ENCODE results near the genes TMPRSS4, SCN4B, DDX6 and RPS25.

DNA sequence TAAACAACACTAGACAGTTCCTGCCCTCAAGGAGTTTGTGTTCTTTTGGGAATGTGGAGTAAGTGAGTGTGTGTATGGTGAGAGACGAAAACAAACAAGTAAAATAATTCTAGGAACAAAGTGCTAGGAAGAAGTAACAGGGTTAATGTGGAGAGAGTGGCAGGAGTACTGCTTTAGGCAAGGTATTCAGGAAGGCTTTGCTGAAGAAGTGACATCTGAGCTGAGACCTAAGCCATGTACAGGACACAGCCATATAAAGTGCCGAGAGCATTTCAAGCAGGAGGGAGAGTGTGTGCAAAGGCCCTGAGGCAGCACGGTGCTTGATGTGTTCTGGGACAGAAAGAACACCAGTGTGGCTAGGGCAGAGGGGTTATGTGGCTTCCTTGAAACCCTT, 11.5 kb downstream of the IL10RA start:
- RAMPAGE, total RNA = no peak

DNA sequence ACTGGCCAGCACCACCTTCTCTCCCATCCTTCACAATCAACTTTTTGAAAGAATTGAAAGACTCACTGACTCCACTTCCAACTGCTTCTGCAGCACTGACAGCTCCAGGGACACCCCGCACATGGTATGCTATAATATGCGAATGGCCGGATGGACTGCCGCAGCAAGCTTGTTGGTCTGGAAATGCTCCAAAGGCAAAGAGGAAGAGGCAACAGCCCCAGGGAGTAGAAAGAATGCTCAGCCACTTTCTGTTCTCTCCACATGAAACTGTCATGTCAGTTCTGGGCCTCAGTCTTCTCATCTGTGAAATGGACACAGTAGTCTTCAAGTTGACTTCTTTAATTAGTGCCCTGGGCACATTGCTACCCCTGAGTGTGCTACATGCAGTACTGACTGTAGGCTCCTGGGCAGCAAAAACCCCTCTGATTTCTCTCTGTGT, 19.9 kb downstream of the IL10RA start:
- RAMPAGE, total RNA = no peak

- RAMPAGE, total RNA = no peak
These were observed at the start of gene TMPRSS4 for GRCh38 chr11:118076397-118077523. Gene TMPRSS4, plus strand, starts transcription at chr11:118077078.

- RAMPAGE, total RNA = no peak
These were observed 26.2 kb downstream of the SCN4B start for GRCh38 chr11:118126433-118126755.

DNA sequence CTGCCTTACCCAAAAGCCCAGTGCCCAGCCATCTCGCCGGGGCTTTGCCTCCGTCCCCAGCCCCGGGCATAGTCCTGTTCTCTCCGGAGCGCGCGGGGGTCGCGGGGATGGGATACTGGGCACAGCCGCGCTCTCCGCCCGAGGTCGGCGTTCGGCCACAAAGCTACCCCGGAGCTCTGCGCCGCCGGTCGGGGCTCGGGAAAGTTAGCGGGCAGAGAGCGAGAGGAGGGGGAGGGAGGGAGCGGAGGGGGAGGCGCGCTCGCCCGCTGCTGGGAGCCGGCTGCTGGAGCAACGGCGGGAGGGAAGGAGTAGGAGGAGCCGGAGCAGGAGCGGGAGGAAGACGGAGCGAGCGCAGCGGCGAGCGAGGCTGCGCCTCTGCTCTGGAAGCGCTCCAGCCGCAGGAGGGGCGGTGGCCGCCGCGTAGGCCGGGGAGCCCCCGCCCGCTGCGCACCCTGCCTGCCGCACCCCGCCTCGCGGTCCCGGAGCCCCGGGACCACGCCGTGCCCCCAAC, at the start of gene SCN4B:
Gene SCN4B (minus strand): TSS at position 220 of the 511 bp plus-strand sequence.
- RAMPAGE, total RNA = start-site peak on the minus strand centred at position 192 of the sequence, 18 bp wide, 12 and 12 reads in 2 replicates

GRCh38 chr11:118205929-118206344, 18.9 kb downstream of the JAML start:
- RAMPAGE, total RNA = no peak

DNA sequence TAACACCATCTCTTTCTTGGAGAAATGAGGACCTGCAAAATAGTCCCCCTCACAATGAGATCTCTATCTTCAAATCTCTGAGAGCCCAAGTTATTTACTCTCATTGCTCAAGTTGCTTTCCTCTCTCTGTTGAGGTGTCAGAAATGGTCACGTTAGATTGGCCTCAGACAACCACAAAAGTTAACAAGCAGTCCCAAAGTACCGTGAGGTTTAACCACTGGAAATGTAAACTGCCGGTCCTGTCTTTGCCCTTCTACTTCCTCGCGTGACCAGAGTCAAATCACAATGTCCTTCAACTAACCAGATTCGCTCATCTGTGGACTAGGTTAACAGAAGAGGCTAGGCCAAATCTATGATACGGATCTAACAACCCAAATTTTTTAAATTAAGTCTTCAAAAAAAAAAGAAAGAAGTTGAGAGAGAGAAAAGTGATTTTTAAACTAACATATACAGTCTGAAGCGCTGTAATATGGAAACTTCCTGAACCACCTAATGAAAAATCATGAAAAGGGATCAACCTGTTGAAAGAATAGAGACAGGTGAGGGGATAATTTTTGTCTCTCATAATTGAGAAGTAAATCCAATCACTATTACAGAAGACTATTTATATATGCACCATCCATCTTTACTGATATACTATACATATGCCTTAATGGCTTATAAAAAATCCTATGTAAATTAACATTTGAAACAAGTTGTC, 3.2 kb upstream of the JAML start:
- RAMPAGE, total RNA = no peak

DNA sequence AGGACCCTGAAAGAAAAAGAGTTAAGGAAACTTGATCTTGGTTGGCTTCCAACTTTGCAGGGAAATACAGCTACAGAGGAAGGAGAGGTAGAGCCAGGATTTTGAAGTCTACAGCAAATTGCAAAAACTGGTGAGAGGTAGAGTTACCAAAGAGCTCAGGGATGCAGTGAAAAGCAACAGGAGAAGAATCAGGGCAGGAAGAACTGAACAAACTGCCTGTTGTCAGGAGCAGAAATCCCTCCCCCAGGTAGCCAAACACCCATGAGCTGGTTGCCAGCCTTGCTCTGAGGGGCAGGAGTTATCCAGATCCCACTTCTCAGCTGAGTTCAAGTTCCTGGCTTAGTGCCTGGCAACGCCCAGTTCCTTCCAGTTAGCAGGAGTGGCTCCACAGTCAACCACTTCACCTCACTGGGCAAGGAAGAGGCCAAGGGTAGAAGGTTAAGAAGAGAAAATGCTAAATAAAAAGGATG, 1.8 kb upstream of the MPZL2 start:
- RAMPAGE, total RNA = no peak

GRCh38 chr11:118305577-118306290, 1.2 kb downstream of the CD3E start:
- RAMPAGE, total RNA = no peak

- RAMPAGE, total RNA = no peak
These were observed 14.4 kb downstream of the ATP5MG start for GRCh38 chr11:118415731-118416235.

GRCh38 chr11:118418637-118419044, 17.2 kb downstream of the ATP5MG start:
- RAMPAGE, total RNA = no peak

- RAMPAGE, total RNA = no peak
These were observed 23.2 kb upstream of the TTC36 start for GRCh38 chr11:118503571-118505017.

GRCh38 chr11:118543829-118544515, 13.0 kb downstream of the TMEM25 start:
- RAMPAGE, total RNA = no peak

GRCh38 chr11:118606113-118606548, 1.3 kb upstream of the PHLDB1 start:
- RAMPAGE, total RNA = no peak

DNA sequence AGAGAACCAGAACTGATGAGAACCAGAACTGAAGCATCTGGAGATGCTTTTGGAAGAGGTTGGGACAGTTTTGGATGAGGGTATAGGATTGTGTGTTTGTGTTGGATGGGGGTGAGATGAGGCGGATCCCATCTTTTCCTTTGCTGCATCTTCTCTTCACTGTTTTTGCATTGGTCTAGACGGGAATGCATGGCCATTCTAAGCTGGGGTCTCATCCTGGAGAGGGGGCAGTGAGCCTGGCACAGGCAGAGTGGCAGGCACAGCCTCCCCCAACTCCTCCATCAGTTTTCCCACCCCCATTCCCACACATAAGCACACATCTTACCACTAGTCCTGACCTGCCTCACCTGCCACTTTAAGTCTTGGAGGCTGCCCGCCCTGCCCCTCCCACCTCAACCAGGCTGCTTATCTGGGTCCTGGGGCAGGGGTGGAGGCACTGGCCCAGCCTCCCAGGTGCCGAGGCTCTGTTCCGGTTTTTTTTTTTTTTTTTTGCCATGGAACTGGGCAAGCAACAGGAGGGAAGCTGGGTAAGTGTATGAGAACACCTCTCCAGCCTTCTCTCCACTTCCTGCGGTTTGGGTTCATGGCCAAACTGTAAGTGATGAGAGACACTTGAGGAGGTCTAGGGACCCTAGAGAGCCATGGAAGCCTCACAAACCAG, 22.3 kb downstream of the PHLDB1 start:
- RAMPAGE, total RNA = no peak

DNA sequence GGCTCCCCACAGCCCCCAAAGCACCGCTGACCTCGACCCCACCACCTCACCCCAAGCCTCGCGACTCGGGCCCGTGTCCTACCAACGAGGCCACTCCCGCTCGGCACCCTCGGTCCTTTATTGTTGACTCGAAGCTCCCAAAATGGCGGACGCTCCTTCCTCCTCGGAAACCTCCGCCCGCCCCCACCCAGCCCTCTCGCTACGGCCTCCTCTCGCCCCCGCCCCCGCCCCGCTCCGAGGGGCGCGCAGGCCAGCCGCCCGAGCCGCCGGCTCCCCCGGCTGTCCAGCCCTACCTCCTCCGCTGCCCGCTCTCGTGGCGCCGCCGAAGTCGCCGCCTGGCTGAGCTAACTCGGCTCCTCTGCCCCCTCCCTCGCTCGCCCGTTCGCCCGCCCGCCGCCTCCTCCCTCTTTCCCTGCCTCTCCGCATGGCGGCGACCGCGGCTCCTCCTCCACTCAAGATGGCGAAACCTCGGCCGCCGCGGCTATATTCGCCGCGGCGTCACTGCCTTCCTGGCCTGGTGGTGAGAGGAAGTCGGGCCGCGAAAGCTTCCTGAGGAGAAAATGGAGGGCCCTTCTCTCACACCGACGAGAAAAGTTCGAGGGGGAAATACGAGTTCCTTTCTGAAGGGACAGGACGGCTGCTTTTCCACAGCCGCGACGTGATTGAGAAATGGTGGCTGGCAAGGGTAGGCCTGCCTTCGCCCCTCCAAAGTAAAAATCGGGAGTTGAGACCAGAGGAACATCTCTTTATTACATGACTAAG, at the start of gene DDX6:
Gene DDX6 (minus strand): TSS at position 360 of the 762 bp plus-strand sequence.
- RAMPAGE, total RNA = start-site peak on the minus strand centred at position 157 of the sequence, 65 bp wide, 89 and 114 reads in 2 replicates; start-site peak on the minus strand centred at position 347 of the sequence, 52 bp wide, 347 and 516 reads in 2 replicates

GRCh38 chr11:118820865-118821390, 30.0 kb upstream of the DDX6 start:
- RAMPAGE, total RNA = no peak

- RAMPAGE, total RNA = no peak
These were observed 11.2 kb upstream of the CXCR5 start for GRCh38 chr11:118872249-118873063.

DNA sequence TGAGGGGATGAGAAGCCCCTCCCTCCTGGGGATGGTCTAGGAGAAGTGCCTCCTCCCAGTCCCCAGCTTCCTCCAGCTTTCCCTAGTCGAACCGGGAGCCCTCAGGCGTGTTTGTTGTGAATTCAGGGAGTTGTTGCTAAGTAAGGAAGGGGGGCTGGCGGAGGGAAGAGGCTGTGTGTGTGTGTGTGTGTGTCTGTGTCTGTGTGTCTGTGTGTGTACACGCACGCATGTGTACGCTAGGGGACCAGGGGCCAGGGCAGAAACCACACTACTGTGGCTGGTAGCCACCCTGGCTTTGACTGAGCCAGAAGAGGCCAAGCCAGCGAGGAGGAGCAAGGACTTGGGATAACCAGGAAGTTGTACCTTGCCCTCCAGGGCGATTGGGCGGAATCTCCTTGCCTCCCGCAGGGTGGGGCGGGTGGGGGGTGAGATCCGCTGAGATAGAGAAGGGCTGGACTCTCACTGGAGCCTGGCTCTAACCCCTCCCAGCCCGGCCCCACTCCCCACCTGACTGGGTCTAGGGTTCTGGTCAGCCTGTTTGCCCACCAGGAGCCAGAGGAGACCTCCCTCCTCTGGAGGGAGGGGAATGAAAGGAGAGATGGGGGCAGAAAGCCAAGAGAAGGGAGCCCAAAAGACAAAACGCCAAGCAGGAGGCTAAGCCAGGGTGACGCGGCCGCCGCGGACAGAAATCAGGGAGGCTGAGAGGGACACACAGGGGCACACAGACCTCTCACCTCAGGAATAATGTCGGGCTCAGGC, 7.5 kb downstream of the BCL9L start:
- RAMPAGE, total RNA = no peak

DNA sequence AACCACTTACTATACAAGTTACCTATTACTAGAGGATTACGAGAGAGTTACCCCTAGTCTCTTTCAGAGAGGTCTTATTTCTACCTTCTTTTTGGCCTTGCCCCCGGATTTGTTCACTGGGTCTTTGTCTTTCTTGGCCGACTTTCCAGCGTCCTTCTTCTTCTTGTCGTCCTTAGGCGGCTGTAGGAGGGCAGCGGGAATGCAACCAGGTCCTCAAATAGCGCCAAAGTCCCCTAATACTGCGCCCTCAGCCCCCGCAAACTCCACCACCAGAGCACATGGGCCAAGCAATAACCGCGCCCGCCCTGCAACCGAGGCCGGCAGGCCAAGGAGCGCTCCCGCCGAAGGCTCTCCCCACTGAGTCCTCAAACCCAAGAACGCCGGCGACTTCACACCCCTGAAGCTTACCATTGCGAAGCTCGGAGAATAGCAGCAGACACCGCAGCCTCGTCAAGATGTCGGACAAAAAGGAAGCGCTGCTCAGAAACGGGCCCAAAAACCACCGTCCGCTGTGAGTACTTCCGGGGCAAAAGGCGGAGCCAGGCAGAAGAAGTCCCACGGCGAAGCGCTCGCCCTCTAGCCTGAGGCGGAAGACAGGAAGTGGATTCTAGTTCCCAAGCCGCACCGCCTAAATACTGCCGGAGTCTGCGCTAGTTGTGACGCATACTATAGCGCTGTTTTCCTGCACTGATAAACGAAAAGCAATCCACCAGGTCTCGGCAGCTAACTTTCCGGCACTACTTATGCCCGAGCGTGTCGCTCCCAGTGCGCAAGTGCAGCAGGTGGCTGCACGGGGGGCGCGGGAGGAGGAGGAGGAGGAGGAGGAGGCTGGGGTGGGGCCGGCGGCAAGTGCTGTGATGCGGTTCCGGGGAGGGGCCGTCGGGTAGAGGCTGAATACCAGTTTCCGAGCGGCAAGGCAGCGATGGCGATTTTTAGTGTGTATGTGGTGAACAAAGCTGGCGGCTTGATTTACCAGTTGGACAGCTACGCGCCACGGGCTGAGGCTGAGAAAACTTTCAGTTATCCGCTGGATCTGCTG, at the start of gene RPS25:
Gene RPS25 (minus strand): TSS at position 470 of the 1,039 bp plus-strand sequence.
- RAMPAGE, total RNA = start-site peak on the minus strand centred at position 471 of the sequence, 23 bp wide, 145 and 488 reads in 2 replicates

All from foreskin keratinocyte (primary cell).